ENCODE data around the gene SLC9A4.

DNA sequence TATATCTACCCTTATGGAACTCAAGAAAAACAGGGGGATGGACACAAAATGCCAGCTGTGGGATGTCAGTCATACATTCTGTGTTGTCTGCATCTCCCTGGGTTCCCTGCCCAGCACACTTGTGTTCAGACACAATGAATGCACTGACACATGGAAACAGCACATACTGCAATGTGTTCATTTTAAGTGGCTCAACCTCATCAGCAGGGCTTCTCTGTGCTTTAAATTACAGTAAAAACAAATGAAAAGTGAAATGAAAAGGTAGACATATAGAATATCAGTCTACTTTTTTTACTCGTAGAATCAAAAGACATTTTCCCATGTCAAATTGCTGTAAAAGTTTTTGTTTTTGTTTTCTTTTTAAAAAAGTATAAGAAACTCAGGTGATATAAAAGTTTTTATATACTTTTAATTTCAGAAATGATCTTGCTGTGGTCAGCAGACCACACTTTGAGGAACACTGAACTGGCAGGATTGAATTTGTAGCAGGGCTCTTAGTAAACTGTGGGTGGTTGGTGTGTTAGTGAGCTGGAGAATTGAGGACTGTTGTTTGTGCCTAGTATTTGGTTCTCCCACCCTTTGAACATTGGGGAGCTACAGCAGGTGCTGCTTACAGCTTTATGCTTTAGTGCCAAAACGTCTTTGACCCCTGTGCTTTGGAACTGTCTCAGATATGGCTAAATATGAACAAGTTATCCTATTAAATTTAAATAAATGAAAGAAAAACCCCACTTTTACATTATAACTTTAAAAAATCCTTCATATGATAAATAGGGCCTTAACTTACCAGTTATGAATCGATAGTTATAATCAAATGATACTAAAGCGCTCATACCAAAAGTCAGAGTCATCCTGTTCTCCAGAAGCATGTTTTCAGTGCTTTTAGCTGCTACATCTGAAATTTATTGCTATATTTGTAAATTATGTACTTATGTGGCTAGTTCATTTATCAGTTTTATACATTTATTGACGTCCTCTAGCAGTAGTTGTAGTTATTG is 8.1 kb downstream of the MAP4K4 start:
- PRO-cap, result no peak

DNA sequence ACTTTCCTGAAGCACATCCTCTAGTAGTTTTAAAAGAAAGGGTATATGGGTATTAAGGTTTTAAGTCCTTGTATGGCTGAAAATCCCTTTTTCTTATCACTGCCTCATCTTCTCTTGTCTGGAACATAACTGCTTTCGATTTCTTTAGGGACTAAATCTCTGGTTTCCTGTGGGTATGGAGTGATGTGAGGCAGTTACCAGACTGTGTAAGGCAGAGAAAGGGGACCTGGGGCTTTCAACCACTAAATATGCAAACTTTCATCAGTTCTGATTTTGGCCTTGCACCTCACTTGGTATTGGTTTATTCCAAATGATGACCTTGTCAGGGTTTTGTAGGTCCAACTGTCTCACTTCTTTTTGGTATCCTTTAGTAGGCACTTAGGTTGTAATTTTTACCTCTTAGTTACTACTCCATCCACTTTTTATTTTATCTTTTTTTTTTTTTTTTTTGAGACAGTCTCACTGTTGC is 9.3 kb downstream of the MAP4K4 start:
- PRO-cap, result no peak

DNA sequence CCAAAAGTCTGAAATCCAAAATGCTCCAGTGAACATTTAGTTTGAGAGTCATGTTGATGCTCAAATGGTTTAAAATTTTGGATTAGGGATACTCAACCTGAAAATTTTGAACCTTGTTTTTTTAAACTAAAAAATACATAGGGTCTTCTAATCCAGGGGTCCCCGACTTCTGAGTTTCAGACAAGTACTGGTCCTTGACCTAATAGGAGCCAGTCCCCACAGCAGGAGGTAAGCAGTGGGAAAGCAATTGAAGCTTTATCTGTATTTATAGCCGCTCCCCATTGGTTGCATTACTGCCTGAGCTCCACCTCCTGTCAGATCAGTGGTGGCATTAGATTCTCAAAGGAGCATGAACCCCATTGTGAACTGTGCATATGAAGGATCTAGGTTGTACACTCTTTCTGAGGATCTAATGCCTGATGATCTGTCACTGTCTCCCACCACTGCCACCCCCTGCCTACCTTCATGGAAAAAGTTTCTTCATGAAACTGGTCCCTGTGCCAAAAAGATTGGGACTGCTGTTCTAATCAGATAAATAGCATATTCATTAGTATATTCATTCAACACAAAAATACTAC is 18.2 kb downstream of the MAP4K4 start:
- PRO-cap, result no peak

DNA sequence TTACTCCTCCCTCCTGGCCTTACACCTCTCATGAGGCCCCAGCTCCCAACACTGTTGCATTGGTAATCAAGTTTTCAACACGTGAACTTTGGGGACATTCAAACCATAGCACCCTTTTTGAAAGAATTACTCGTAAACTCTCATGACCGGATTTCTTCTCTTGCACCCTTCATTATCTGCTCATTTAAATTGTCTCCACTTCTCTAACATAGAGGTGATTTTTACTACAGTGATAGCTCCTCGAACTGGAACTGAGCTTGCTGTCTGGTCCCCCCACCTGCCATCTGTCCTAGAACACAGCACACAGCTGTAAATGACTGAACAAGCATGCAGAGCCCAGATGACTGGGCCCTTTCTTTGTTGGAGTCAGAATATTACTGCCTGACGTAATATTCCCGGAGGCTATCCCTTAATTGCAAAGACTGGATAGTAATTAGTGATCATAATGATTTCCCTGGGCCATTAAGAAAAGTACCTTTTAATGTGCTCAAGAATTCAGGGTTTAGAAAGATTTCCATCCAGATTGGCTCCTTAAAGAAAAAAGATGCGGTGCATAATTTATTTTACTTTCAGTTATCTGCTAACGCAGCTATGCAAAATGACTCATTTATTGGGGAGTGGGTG is 84.2 kb downstream of the MAP4K4 start:
- PRO-cap, result no peak

DNA sequence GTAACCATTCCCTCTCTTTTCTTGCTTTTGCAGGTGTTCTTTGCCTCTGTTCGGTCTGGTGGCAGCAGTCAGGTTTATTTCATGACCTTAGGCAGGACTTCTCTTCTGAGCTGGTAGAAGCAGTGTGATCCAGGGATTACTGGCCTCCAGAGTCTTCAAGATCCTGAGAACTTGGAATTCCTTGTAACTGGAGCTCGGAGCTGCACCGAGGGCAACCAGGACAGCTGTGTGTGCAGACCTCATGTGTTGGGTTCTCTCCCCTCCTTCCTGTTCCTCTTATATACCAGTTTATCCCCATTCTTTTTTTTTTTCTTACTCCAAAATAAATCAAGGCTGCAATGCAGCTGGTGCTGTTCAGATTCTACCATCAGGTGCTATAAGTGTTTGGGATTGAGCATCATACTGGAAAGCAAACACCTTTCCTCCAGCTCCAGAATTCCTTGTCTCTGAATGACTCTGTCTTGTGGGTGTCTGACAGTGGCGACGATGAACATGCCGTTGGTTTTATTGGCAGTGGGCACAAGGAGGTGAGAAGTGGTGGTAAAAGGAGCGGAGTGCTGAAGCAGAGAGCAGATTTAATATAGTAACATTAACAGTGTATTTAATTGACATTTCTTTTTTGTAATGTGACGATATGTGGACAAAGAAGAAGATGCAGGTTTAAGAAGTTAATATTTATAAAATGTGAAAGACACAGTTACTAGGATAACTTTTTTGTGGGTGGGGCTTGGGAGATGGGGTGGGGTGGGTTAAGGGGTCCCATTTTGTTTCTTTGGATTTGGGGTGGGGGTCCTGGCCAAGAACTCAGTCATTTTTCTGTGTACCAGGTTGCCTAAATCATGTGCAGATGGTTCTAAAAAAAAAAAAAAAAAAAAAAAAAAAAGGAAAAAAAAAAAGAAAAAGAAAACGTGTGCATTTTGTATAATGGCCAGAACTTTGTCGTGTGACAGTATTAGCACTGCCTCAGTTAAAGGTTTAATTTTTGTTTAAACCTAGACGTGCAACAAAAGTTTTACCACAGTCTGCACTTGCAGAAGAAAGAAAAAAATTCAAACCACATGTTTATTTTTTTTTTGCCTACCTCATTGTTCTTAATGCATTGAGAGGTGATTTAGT is 100.3 kb upstream of the IL1R2 start:
- PRO-cap, result no peak

- PRO-cap, result no peak
Observed at GRCh38 chr2:102027204-102028088, 35.7 kb downstream of the IL1R2 start.

- PRO-cap, result no peak
Observed at GRCh38 chr2:102041385-102041749, 49.6 kb downstream of the IL1R2 start.

- PRO-cap, result no peak
Observed at GRCh38 chr2:102049248-102049622, 57.5 kb downstream of the IL1R2 start.

GRCh38 chr2:102069039-102069946 is 73.3 kb upstream of the IL1R1 start:
- PRO-cap, result no peak

- PRO-cap, result no peak
Observed at GRCh38 chr2:102367761-102368026, 12.1 kb downstream of the IL18R1 start.

DNA sequence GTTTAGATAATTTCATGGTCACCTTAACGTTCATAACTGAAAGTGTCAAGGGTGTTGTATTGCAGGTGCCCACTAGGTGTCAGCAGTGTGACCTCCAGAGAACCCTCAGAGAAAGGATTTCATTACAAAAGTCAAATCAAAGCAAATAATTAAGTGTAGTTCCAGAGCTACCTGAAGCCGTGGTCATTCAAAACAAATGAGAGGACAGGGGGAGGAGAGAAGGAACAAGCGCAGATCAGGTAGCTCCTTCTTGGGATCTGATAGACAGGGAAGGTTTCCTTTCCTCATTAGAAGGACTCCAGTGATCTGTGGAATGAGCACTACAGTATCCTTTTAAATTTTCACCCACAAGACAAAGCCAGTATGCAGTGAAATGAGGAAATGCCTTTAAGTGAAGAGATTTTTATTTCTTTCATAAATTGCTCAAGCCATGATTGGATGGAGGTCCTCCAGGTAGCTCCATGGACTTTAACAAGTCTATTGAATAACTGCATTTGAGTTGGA is at the start of gene SLC9A4:
SLC9A4 (plus strand) TSS at position 186 of the 504 bp plus-strand sequence.
- PRO-cap, result no peak

DNA sequence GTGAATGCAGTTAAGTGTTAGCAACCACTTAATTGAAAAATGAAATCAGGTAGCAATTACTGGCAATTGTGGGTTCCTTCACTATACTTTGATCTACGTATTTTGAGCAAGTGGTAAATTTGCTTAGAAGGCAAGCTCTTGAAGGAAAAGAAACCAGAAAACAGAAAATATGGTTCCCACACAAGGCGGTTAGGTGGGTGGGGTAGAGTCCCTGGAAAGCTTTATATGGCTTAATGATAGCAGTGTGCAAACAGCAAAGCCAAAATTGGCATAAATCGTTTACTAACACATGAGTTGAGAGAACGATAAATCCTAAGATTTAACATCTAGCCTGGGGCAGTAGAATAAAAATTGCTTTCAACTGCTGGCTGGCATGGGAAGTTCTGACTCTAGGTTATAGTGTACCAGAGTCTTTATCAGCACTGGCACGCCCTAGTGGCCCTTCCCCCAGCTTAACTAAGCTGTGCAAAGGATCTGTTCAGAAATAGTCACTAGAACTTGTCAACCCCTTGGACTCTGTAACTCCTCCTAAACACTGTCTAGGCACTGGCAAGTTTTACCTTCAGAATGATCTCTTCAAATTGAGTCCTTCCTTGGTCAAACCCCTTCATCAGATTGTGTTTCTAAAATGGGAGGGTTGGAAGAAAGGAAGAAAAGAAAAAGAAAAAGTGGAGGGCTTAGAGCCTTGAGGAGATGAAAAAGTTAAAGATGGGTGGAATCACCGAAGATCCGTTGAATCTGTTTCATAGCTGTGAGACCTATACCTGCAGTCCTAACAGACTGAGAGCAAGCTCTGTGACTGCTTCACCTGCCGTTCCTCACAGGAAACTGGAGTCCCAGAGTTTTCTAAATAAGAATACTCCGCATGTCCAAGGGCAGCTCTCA is 17.3 kb downstream of the SLC9A2 start:
- PRO-cap, result no peak

- PRO-cap, result no peak
Observed at GRCh38 chr2:102806050-102806637, 44.3 kb downstream of the TMEM182 start.

- PRO-cap, result no peak
Observed at GRCh38 chr2:103401670-103402186, 639.9 kb downstream of the TMEM182 start.

DNA sequence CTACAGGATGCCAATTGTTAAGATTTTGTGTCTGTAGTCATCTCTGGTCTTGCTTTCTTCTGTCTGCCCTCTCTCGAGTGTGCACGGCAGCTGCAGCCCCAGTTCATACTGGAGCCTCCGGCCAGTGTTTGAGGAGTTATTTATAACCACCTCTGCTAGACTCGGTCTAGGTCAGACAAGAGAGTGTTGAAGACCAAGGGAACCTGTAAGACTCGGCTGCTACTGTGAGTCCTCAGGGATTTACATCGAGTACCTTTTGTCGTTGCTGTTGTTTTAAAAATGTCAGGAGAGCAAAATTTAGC is 810.0 kb upstream of the POU3F3 start:
- PRO-cap, result no peak

DNA sequence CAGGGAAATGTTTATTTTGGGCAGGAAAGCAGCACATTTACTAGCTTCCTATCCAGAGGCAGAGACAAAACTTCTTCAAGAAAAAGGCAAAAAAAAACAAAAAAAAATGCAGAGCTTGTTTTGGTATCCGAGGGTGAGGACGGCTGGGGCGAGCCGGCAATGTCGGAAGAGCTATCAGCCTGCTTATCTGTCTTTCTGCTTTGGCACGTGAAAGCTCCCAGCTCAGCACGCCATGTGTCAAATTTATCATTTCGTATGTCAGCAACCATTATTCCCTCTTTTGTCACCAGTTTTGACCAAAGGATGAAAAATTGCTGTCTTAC is 532.2 kb upstream of the POU3F3 start:
- PRO-cap, result no peak

DNA sequence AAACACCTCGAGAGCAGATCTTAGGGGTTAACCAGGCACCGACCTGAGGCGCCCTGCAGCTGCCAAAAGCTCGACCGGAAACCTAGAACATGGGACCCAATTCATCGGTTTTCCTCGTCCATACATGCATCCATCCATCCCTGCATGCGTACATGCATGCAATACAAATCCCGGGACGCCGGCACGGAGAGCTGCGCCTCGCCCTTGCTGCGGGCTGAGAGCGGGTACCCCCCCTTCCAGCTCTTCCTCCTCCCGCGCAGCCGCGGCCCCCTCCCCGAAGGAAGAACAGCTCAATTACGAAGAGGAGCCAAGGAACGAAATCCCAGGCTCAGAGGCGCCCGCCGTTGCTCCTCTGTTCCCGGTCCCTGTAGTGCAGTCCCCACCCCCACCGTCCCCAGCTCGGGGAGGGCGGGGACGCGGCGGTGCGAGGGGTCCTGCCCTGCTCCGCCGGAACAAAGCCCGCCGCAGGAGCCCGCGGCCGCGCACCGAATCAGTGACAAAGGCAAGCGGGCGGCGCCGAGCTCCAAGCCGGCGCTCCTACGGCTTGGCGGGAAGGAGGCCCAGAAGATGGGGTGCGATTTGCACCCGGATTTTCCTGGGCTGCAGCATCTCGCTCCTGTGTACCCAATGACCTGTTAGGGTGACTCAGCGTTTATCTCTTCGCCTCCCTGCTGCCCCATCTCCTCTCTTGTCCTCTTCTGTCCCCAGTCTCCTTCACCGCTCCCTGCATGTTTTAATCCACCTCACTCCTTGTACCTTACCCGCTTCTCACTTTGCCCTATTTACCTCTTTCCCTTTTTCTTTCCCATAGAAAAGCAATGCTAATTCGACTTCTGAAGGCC is 8.9 kb upstream of the POU3F3 start:
- PRO-cap, result no peak

- PRO-cap, result no peak
Observed at GRCh38 chr2:104855009-104855926, 1.4 kb downstream of the POU3F3 start.

- PRO-cap, result bidirectional peak, plus-strand start at chr2:105038069, minus-strand start at chr2:105037852
Observed at GRCh38 chr2:105037716-105037946, 238 bp upstream of the MRPS9 start.

DNA sequence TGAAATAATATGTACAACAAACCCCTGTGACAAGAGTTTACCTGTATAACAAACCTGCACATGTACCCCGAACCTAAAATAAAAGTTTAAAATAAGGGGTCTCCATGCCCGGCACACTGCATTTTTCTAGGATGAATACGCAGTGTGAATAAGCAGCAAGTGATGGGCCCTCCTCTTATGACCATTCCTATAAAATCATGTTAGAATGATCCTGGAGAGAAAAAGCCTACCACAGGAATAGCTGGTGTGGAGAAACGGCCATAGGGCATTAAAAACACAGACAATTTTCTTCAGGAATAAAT is 10.7 kb downstream of the FHL2 start:
- PRO-cap, result no peak

All from SEM (cell line).